Aorta (tissue), 1 donor: Measurements from ENCODE around the gene IL1RN.

GRCh38 chr2:111973893-111974226, 75.5 kb downstream of the MERTK start:
- PRO-cap = no peak

- PRO-cap = no peak
Observed at GRCh38 chr2:112054907-112055106, 262 bp upstream of the TMEM87B start.

DNA sequence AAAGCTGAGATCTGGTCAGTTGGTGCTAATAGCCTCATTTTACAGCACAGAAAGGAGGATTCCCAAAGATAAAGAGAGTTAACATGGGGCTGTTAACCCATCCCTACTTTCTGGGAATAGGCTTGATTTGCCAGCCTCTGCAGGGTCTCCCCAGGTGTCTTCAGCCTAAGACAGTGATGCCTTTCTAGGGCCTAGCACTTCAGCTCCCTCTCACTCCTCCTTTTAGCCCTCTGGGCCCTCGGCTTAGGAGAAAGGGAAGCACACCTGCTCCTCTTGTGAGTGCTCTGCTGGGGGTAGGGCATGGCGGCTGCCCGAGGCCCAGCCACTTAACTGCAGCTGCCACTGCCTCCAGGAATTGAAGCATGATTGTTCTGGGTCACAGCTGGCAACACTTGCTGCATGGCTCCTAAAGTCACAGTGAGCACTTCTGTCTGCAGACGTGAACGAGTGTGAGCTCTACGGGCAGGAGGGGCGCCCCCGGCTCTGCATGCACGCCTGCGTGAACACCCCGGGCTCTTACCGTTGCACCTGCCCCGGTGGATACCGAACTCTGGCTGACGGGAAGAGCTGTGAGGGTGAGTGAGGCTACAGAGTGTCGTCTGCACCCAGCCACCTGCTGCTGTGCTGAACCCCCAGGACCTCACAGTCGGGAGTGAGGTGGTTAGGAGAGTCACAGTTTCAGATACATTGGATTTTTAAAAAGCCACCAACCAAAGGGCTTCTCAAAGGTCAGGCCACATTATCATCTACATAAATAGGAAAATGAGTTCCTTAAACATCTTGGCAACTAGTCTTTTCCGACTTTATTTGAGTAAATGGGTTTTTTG, 44.4 kb downstream of the FBLN7 start:
- PRO-cap = no peak

DNA sequence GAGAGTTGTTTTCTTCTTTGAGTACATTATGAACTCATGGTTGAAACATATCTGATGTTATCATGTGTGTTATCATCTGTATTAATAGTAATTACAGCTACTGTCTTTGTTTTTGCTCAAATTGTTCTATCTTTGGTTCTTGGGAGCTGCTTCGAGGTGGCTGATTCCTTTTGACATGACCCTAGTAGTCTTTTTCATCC, 52.2 kb downstream of the FBLN7 start:
- PRO-cap = no peak

DNA sequence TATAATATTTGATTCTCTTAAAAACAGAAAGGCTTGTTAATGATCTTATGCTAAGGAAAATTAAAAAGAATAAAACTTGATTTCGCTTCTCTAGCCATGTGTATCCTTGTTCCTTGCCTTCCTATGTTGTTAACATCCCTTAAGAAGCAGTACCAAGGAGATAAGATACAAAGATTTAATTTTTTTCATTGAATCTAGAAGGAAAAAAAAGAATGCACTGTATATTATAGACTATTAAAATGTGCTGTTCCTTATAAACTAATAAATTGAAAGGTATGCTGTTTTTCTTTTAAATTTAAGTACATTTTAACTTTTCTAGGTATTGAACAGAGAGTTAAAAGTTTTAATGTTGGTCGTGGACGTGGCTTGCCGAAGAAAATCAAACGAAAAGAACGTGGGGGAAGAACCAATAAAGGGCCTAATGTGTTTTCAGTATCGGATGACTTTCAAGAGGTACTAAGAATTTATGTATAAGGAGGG, 36.1 kb downstream of the ZC3H6 start:
- PRO-cap = no peak

DNA sequence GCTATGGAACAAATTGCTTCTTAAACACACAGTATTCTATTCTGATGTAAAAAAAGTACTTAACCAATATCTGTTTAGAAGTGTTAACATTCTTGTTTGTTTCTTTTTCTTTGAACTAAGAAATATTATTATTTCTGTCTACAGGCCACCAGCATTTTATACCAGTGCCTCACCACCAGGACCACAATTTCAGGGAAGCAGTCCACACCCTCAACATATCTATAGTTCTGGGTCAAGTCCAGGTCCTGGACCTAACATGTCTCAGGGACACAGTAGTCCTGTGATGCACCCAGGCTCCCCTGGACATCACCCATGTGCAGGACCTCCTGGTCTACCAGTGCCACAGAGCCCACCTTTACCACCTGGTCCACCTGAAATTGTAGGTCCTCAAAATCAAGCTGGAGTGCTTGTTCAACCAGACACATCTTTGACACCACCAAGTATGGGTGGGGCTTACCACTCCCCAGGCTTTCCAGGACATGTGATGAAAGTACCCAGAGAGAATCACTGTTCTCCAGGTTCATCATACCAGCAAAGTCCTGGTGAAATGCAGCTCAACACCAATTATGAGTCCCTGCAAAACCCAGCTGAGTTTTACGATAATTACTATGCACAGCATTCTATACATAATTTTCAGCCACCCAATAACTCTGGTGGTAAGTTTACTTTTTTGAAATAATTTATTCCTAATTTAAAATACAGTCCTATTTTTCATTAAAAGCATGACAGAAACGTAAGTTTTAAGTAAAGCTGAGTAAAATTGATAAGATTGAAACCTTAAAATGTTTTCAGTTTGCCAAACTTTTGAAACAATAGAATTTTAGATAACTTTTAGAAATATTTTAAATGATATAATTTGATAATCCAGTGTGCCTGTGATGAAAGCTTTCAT, 48.9 kb downstream of the ZC3H6 start:
- PRO-cap = no peak

- PRO-cap = no peak
Observed at GRCh38 chr2:112520138-112520565, 22.1 kb upstream of the POLR1B start.

DNA sequence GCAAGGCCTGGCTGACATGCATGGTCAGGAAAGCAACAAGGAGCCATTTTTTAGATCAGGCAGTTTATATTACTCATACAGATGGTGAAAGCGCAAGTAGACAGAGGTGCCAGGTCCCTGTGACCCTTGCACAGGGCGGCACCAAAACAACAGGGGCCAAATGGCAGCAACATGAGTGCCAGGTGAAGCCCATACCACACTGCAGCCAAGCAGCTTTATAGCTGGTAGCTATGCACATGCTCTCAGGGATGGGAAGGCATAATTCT, 22.2 kb downstream of the CHCHD5 start:
- PRO-cap = no peak

- PRO-cap = no peak
Observed at GRCh38 chr2:112624197-112624817, 21.4 kb upstream of the SLC20A1 start.

DNA sequence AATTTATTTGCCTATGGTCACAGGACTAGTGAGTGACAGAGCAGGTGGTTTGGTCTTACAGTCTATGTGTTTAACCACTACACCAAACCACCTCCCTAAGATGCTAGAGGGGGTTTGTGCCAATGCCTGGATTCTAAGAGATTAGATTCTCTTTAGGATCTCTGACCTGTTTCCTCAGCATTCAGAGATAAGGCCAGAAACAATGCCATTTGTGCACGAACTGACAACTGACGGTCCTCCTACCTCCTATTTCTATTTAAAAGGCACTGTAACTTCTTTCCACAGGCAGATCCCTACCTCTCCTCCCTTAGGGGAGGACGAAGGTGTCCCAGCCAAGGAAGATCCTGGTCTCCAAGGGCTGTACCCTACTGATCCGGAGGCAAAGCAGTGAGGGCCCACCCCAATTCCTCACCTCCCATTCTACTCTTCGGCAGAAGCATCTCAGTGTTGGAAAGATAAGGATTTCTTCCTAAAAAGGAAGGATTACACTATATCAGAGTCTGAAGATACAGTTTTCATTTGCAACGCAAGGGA, 2.1 kb upstream of the SLC20A1 start:
- PRO-cap = no peak

GRCh38 chr2:112644081-112644948, 1.4 kb upstream of the SLC20A1 start:
- PRO-cap = no peak

DNA sequence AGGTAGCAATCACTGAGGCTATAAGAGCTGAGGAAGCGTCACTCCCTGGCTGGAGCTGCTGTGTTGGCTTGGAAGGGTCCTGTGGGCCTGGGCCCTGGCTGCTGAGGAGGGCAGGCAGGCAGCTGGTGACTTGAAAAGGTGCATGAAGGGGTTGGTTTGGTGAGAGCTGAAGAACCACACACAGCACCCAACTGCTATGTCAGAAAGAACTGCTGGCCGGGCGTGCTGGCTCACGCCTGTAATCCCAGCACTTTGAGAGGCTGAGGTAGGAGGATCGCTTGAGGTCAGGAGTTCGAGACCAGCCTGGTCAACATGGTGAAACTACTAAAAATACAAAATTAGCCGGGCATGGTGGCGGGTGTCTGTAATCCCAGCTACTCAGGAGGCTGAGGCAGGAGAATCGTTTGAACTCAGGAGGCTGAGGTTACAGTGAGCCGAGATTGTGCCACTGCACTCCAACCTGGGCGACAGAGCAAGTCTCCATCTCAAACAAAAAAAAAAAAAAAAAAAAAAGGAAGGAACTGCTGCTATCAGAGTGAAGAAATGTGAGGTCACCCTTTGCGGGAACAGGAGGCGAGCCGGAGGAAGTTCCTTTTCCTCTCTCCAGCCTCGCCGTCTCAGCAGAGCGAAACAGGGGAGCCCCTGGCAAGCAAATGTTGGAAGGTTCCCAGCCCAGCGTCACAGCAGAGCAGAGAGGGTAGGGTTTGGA, 28.2 kb downstream of the SLC20A1 start:
- PRO-cap = no peak

GRCh38 chr2:112692311-112693089, 28.3 kb upstream of the NT5DC4 start:
- PRO-cap = no peak

DNA sequence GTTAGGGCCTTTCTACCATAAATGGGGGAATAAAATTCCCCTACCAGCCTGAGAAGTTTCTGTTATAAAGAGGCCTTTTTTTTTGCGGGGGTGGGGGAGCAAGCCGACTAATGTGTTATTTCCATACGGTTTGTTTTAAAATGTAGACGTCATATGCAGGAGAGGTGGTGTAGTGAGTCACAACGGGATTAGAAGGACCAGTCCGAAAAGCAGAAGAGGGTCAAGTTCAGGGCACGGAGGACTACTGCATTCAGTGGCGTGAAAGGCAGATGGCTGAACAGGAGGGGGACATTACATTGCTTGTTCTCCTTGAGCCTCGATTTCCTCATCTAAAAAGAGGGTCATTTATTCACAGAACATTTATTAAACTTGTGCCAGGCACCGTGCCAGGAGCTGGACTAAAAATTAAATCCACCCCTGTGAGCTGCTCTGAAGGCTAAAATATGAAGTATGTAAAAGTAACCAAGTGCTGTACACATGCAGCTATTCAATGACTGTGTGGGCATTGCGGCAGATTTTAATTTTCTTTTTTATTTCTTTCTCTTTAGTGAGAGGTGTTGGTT, 23.7 kb downstream of the IL1B start:
- PRO-cap = no peak

GRCh38 chr2:112863995-112864503, 27.5 kb upstream of the IL1B start:
- PRO-cap = no peak

DNA sequence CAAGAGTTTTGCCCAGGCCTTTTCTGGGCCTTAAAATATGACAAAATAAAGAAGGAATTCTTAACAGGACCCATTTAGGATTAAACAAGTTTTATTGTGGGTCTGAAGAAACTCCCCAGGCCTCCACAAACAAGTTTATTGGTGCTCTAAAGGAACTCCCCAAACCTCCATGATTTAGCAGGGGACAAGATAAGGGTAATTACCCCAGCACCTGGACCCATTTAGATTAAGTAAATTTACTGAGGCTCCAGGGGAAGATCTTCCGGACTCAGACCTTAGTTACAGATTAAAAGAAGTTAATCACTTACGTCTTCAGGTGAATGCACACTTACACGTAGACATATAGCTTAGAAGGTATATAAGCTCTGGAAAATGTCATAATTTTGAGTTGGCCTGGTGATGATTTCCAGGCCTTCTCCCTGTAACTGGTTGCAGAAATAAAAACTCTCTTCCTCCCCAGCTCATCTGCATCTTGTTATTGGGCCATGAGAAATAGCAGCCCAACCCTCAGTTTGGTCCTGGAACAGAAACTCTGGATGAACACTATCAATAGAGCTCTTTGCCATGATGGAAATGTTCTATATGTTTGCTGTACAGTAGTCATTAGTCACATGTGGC, 9.2 kb upstream of the IL37 start:
- PRO-cap = no peak

GRCh38 chr2:113126795-113127729, at the start of gene IL1RN:
TSS of gene IL1RN (plus strand) at chr2:113127598.
- PRO-cap = no peak

DNA sequence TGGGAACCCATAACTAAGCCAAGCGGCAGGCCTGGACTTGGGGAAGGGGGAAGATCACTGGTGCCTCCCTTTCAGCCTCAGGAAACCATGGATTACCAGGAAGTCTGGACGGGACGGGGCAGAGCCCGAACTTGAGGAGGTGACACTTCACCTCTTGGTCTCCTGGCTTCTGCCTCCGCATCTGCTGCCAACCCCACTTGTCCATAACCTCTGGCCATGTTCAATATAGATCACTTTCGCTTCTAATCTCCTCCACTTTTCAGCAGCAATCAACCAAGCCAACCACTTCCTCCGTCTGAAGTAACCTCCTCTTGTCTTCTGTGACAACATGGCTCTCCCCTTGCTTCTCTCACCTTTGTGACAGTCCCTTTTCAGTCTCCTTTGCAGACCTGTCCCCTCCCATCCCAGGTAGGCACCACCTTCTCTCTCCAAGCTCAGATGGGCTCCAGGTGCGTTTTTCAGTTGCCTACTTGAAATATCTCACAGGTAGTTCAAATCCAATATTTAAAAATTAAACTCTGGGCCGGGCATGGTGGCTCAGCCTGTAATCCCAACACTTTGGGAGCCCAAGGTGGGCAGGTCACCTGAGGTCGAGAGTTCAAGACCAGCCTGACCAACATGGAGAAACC, 4.8 kb upstream of the PSD4 start:
- PRO-cap = no peak

GRCh38 chr2:113195789-113196436, 22.1 kb downstream of the PSD4 start:
- PRO-cap = no peak

DNA sequence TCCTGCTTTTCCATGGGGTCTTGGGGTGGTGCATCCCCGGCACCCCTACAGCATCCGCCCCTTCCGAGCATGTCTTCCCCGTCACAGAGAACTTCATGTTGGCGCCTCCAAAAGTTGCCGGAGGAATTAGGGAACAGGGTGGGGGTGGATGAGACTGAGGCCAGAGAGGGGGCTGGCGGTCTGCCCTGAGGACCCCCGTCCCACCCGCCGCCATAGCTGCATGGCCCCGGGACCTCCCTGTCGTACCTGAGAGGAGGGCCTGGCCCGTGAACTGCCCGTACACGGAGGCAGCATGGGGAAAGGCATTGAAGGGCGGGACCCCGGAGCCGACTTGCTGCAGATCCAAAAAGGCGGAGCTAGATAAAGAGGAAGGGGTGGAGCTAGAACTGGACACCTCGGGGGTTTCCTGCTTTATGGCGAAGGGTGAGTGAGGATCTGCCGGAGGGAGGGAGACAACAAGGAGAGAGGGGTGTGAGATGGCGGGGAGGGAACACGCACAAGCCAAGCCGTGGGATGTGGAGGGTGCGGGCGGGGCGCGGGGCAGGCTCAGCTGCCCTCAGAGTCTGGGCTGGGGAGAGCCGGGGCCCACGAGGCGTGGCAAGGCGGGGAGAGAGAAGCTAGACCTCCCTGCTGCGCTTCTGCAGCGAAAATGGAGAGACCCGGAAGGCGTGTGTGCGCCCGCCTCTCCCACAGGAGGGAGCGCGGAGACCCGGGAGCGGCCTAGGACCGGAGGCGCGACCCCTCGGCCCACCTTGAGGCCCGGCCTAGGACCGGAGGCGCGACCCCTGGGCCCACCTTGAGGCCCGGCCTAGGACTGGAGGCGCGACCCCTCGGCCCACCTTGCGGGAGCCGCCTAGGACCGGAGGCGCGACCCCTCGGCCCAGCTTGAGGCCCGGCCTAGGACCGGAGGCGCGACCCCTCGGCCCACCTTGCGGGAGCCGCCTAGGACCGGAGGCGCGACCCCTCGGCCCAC, 43.3 kb downstream of the PAX8 start:
- PRO-cap = no peak